ENCODE measurements around a stretch of chr10.

- RRBS = no CpG with 5 or more reads among the region's 9 CpGs
These were observed 179.3 kb downstream of the PFKFB3 start for GRCh38 chr10:6381876-6382527.

DNA sequence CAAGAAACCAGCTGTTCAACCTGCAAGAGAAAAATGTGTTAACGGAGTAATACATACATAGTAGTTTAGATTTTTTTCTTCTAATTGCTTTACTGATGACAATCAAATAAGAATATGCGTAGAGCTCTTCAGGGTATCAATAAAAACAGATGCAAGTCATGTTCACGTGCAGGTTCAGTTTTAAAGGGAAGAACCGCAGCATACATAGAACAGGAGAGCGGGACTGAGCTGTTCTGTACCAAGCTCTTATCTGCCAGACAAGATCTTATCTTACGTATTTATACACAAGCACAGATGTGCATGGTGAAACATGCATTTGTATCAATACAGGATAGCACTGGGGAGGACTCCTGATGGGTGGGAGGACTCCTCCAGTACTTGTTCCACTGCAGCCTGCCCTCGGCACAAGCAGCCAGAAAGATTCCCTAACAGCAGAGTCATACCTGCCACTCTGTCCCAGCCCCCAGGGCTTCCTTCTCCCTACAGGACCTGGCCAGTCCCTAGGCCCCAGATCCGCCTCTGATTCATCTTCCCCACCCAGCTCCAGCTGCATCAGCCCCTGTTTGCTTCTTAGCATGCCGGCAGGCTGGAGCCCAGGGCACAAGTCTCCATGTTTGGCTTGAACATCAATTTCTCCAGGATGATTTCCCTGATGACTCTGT is 13.1 kb upstream of the PRKCQ start:
- RRBS = no CpG with 5 or more reads among the region's 9 CpGs

DNA sequence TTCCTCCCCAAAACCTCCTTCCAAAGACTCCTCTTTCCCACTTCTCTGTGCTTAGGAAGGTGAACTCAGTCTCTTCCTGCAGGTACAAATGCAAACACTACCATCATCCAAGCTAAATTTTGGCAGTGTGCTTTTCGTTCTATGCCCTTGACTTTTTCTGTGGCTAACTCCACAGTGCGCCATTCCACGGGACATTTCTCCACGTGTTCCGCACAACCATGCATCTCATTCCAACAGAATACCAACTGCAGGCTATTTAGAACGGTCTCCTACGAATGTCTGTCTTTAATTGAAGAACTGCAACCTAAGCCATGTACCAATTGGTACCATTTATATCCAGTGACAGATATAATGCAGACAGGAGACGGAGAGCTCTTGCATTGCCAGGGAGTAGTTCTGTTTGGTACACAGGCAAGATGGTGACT is 9.2 kb downstream of the SFMBT2 start:
- RRBS = no CpG with 5 or more reads among the region's 8 CpGs

GRCh38 chr10:7411381-7411675 is 494 bp upstream of the SFMBT2 start:
- RRBS = no CpG with 5 or more reads among the region's 17 CpGs

DNA sequence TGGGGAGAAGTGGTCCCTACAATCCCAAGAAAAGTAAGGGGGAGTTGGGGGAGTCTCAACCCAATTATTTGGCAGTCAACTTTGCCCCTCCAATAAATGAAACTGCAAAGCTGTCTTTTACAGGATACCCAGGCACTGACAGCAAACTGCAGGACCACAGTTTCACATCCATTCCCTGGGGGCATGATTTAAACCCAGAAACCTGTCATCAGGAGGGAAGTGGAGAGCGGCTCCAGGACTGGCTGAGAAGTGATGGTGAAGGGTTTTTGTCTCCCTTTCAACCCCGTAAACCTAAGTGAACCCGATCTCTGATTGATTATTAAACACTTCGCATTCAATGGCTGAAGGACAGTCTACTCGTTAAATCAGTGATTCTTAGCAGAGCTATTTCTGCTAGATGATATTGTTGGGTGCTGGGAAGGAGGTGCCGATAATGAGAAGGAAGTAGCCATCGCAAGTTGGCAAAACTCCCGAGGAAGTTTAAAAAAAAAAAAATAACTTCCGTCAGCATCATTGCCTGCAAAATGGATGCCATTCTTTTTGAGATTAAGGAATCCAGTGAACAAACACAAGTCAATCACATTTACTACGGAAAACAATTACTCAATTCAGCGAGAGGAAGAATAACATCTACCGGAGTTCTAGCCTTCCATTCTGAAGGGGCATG is 74.2 kb upstream of the SFMBT2 start:
- RRBS = no CpG with 5 or more reads among the region's 12 CpGs

- RRBS = no CpG with 5 or more reads among the region's 16 CpGs
These were observed 39.5 kb upstream of the GATA3 start for GRCh38 chr10:8014767-8015587.

GRCh38 chr10:8070394-8070903 is 16.0 kb downstream of the GATA3 start:
- RRBS = no CpG with 5 or more reads among the region's 7 CpGs

DNA sequence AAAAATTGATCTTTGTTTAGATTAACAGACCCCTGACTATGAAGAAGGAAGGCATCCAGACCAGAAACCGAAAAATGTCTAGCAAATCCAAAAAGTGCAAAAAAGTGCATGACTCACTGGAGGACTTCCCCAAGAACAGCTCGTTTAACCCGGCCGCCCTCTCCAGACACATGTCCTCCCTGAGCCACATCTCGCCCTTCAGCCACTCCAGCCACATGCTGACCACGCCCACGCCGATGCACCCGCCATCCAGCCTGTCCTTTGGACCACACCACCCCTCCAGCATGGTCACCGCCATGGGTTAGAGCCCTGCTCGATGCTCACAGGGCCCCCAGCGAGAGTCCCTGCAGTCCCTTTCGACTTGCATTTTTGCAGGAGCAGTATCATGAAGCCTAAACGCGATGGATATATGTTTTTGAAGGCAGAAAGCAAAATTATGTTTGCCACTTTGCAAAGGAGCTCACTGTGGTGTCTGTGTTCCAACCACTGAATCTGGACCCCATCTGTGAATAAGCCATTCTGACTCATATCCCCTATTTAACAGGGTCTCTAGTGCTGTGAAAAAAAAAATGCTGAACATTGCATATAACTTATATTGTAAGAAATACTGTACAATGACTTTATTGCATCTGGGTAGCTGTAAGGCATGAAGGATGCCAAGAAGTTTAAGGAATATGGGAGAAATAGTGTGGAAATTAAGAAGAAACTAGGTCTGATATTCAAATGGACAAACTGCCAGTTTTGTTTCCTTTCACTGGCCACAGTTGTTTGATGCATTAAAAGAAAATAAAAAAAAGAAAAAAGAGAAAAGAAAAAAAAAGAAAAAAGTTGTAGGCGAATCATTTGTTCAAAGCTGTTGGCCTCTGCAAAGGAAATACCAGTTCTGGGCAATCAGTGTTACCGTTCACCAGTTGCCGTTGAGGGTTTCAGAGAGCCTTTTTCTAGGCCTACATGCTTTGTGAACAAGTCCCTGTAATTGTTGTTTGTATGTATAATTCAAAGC is 19.5 kb downstream of the GATA3 start:
- RRBS = no CpG with 5 or more reads among the region's 18 CpGs

DNA sequence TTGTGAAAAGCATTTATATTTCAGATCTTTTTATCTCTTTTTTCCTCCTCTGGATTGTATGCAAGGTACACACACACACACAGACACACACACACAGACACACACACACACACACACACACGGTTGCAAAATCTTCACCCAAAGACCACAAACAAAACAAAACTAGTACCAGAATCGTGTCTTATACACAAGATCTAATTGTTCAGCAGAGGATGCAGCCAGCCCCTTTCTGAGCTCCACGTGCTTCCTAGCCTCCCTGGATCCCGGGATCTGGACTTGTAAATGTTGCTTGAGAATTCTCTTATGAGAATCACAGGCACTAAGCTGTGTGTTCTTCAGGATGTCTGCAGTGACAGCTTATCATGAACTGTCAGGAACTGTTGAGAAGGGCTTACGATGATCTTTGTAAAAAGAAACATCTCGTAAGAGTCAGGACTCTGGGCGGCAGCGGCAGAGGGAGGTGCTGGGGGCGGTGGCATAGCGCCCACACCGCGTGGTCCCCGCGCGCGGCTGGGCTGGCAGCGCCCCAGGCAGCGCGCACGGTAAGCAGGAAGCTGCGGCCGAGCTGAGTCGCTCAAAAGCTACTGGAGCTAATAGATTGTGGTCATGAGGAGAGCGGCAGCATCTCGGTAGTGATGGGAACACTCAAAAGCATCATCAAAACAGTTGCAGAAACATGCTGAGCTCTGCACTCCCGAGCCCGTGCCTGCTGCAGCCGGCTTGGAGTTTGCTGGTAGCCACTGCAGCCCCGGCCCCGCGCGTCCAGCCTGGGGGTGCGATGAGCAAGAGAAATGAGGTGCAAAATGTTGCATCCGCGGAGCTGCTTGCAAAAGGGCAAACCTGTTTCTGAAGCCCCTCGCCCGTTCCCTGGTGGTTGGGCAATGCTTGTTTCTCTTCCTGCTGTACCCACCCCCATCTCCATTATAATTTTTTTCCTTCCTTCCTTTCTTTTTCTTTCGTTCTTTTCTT is 277.7 kb downstream of the GATA3 start:
- RRBS = no CpG with 5 or more reads among the region's 38 CpGs

GRCh38 chr10:8416848-8417306 is 362.4 kb downstream of the GATA3 start:
- RRBS = no CpG with 5 or more reads among the region's 3 CpGs

DNA sequence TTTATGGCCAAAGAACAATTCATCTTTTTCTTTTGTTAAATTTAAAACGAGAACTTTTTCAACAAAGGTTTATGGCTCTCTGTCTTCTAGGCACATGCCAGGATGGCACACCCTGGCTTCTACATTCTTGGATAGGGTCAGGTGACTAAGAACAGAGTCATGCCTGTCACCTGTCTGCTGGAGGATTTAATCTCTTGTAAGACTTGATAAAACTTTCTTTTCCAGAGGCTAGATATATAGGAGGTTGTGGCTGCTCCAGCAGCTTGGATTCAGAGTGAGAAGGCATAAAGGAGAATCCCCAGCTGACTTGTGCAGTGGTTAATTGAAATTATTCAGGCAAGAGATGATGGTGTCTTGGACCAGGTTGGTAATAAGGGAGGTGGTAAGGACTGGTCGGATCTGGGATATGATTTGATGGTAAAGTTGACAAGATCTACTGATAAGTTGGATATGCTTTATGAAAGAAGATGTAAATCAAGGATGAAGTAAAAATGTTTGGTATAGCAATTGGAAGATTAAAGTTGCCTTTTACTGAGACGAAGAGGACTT is 915.5 kb downstream of the GATA3 start:
- RRBS = no CpG with 5 or more reads among the region's 3 CpGs

GRCh38 chr10:10662797-10663523 is 354.7 kb upstream of the CELF2 start:
- RRBS = no CpG with 5 or more reads among the region's 6 CpGs

GRCh38 chr10:10801048-10801307 is 216.7 kb upstream of the CELF2 start:
- RRBS = no CpG with 5 or more reads among the region's 1 CpG

DNA sequence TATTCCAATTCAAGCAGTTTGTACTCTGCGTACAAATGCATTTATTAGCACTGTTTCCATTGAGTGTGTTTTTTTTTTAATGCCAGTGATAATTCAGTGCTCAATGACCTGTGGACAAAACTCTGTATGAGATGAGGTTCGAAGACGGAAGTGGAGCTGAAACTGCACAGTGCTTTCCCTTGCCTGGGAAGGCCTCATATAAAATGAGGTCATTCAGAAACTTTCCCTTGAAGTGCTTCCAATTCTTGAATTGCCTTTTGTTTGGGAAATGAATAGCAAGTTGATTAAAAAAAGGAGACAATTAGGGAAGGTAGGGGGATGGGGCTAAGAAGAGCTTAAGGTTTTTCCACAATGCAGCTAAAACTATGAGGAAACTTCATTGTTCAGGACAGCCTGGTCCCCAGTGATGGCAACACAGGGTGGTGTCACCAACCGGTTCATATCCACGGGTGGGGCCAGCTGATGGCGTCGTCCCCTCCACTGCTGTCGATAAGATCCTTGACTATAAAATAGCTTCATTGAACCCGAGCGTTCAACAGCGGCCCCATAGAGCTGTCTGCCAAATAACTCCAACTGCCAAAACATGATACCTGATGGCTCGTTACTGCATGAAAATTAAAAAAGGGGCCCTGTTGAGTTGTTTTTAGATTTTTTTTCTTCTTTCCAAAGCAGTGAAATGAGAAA is 3.0 kb upstream of the CELF2 start:
- RRBS = no CpG with 5 or more reads among the region's 12 CpGs

- RRBS = no CpG with 5 or more reads among the region's 12 CpGs
These were observed 52.7 kb downstream of the CELF2 start for GRCh38 chr10:11070235-11070910.

DNA sequence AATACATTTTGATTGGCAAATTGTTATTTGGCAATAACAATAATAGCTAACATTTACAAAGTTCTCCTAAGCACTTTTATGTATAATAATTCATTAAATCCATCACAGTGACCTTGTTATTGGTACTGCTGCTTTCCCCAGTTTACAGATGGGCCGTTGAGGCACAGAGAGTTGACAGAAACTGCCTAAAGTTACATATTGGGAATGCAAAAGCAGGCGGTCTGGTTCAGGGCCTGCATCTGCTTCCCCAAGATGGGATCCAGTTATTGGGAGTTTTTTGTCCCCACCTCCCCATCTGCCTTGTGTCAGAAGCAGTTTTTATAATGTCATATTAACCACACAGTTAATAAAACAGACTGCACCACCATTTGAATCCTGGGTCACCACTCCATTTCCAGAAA is 67.8 kb downstream of the CELF2 start:
- RRBS = no CpG with 5 or more reads among the region's 2 CpGs

DNA sequence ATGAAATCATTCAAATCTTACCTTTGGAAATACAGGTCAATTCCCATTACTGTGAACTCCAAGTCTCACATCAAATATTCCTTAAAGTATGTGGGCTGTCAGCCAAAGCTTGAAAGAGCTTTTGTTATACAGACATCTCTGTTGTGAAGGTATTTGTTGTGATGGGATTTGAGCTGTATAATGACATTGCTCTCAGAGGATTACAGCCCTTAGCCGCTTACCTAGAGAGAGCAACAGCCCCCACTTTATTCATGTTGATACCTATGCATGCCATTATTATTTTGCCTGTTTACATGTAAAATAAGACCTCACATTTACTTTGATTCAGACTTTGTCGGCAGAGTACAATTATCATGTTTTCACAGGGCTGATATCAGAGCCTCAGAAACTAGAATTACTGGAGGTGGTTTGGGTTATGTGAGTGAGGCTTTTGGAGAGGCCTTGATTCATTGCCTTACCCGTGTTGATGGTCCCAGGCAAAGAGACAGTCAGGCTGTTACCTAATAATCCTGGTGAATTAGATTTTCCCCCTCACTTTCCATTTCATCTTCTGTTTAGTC is 150.6 kb downstream of the CELF2 start:
- RRBS = no CpG with 5 or more reads among the region's 3 CpGs

- RRBS = no CpG with 5 or more reads among the region's 16 CpGs
These were observed 161.8 kb downstream of the CELF2 start for GRCh38 chr10:11179156-11180211.

All from AG09309 (cell line).